Placental pericyte (primary cell): ENCODE measurements around a stretch of chr2.

- CAGE, long polyA plus RNA = no peak
These were observed 808.2 kb downstream of the RNF144A start for GRCh38 chr2:7725174-7725970.

DNA sequence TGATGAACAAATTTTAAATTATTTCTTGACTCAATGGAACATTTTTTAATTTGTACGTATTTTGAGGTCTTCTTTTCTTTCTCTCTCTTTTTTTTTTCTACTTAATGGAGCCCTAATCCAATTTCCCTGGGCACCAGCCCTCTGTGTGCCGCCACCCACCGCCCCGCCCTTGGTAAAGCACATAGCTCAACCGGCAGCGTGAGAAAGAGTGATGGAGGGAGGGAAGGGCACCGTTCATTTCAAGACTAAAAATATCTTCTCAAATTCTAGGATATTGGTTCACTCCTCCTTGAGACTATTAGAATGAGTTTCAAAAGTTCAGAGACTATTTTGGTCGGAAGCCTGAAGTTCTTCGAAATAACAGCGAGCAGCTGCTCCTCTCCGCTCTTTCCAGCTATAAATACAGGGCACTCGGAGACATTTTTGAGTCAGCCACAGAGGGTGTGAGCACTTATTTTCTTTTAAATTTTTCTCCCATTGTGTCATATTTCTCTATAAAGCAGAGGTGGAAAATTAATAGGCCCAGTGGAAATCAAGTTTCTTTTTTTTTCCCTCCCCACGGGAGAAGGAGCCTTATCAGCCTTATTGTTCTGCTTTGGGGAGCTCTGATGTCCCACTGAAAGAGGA, 731.7 kb upstream of the ID2 start:
- CAGE, long polyA plus RNA = no peak

- CAGE, long polyA plus RNA = no peak
These were observed 678.3 kb upstream of the ID2 start for GRCh38 chr2:8003415-8004111.

GRCh38 chr2:8118908-8119397, 562.9 kb upstream of the ID2 start:
- CAGE, long polyA plus RNA = no peak

DNA sequence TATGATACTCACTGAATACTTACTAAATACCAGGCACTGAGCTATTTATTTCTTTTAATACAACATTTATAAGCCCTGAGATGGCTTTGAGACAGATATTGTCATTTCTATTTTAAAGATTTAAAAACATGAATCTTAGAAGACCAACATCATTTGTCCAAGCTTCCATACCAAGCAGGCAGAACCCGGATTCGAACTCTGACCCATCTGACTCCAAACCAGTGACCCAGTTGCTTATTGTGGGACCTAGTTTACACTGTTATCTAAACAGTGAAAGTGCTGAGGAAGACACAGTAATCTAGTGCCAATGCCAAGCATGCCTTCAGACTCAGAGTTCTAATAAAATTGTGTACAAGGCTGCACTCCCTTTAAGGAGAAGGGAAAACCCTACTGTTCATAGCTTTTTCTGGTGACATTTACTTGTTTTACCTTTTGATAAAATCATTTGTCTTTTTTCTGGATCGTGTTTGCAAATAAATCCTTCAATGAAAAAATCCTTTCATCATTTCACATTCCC, 558.7 kb upstream of the ID2 start:
- CAGE, long polyA plus RNA = no peak

GRCh38 chr2:8132205-8132870, 549.5 kb upstream of the ID2 start:
- CAGE, long polyA plus RNA = no peak

DNA sequence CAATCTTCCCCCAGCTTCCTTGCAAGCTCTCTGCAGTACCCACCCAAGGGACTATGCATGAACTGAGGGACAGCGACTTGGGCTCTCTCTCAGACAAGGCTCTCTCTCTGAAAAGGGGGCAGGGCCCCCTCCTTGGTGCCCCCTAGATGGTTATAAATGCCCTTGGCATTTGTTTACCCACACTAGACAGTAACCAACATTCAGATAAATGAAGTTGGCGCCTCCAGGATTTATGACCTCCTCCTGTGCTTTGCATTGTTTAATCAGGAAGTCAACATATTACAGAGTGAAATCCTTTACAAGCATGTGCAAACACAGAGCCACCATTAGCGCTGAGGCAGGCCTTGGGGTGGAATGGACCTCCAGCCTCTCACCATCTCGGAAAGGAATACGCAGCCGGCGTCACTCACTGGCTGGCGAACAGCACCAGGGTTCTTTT, 547.3 kb upstream of the ID2 start:
- CAGE, long polyA plus RNA = no peak

DNA sequence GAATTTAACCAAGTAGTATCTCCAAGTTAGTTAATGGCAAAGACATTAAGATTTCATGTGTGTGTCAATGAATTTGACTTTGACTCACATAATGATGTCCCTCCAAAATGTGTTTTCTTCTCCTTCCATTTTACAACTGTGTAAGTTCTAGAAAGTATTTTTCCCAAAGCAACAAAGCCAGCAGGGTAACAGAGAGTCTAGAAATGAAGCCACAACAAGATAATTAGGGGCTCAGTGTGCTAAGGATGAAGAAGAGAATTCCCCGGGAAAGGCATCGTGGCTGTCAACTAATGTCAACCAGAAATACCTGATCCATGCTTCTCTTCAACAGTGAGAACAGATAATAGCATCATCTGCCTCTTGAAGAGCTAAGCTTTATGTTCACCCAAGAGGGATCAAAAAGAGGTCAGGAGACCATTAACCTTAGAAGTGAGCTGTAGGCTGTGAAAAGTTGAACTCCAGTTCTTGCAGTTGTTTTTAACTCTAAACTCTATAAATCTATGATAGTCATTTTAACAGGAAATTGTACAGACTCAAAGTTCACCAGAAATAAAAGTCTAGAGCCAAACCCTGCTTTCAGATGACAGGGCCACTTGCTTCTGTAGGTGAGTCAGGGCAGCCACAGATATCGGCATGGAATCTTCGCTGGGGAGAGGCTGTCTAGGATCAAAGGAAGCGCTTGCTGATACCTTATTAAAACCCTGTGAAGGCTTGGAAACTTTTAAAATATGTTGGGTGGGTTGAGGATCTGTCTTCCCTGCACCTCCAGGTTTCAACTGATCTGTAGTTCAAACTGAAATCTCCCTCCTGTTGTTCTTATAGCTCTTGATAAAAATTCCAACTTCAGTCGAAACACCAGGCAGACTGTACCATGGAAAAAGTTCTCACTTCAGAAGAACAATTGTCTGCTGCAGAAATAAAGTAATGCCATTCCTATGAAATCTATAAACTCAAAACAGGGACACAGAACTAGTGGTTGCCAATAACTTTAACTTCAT, 540.6 kb upstream of the ID2 start:
- CAGE, long polyA plus RNA = no peak

DNA sequence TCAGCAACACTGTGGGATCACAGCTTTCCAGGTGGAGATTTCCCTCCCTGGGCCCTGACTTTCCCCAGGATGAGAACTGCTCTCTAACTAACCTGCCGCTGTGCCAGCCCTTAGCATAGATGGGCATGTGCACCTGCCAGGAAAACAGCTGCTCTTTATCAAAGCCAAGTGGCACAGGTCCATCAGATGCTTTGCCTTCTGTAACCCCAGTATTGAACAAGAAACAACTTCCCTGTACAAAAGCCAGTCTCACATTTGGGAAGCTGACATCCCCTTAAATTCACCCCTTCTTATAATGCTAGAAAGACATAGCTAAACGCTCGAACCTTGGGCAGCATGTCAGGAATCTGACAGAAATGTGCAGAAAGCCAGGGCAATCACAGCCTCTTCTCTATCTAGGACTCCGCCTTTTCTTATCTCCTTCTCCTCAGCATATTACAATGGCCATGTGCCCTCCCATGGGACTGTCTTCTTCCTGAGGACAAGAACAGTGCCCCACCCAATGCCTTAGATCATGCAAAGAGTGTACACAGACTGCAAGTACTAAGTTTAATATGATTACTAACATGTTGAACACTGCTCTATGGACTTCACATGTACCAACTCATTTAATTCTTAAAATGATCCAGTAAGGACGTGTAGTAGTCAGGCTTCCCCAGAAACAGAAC, 535.3 kb upstream of the ID2 start:
- CAGE, long polyA plus RNA = no peak

DNA sequence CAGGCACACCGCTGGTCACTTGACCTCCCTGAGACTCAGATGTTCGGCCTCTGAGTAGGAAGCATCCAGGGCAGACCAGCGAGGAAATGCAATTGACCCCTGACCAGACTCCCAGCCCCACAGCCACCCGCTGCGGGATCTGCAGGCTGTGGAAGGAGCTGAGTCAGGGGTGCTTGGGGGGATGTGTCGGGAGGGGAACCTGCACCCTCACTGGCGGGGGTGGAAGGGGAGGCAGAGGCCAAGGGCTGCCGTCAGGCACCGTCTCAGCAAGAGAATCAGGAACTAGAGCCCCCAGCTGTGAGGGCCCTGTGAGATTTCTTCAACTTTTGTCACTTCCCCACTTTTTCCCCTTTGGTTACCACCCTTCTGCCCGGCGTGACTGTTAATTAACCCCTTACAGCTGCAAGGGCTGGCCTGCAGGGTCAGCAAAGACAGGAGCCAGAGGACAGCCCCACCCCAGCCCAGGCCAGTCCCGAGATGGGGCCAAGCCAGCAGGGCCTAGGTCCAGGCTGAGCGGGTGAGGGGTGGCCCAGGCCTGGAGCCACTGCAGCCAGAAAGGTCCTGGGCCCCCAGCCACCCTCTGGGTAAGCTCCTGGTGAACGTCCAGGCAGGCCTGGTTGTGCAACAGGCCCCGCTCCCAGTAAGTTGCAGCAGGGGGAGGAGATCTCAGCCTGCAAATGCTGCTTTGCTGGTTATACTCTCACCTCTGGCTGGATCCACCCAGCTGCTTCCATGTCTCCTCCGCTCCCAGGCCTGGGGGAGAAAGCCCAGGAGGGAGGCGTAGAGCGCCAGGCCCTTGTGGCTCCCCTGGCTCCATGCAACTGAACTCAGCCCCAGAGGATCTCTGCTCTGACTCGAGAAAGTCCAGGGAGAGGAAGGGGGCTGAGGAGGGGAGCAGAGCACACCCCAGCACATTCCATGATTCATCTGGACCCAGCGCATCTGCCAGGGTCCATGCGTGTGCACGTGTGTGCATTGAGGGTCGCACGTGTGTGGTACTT, 146.9 kb upstream of the ID2 start:
- CAGE, long polyA plus RNA = no peak

DNA sequence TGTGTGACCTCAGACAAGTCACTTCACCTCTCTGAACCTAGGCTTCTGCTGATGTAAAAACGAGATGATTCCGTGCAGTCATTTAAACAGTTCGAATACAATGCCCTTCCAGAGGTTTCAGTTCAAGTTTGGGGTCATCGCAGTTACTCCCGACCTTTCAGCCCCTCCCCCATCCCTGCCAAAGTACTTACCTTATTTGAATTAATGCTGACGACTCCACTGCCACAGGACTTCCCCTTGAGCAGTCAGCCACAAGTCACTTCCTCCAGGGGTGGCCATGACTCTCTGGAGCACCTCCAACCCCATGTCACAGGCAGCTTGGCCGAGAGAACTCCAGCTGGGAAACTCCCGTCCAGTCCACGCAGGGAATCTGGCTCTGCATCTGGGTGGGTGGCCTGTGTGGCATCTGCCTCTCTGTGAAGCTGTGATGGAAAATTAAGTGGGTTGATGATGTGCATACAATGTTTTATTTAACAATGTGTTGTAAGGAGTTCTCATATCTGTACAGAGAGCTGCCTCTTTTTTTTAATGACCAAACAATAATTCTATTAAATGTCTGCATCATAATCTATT, 105.0 kb upstream of the ID2 start:
- CAGE, long polyA plus RNA = no peak

GRCh38 chr2:8583484-8584162, 98.2 kb upstream of the ID2 start:
- CAGE, long polyA plus RNA = no peak

- CAGE, long polyA plus RNA = no peak
These were observed 54.1 kb upstream of the ID2 start for GRCh38 chr2:8627763-8628098.

DNA sequence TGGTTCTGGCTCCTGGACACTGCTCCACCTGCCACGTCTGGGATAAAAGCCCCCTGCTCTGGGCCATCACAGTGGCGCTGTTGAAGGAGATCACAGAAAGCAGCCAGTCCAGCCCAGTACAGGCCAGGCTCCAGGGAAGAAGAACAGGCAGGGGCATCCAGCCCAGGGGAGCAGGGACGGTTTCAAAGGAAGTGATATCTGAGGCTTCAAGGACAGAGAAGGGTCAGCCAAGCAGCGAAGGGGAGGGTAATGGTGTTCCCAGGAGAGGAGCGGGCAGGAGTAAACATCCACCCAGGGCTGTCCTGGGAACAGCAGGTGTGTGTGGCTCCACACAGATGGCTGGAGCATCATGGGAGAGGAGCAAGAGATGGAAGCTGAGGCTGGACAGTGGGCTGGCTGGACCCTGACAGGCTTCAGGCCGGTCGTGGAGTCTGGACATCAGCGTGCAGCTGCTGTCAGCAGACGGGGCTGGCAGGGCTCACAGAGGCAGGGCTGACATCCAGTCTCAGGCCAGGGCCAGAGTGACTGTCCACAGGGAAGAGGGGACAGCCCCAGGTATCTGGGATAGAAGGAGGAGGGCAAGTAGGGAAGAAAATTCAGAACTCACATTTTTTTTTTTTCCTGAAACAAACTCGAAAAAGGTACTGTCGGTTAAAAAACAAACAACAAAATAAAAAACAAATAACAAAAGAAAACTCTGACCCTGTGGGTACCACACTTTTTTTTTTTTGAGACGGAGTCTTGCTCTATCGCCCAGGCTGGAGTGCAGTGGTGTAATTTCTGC, 21.7 kb upstream of the ID2 start:
- CAGE, long polyA plus RNA = no peak

DNA sequence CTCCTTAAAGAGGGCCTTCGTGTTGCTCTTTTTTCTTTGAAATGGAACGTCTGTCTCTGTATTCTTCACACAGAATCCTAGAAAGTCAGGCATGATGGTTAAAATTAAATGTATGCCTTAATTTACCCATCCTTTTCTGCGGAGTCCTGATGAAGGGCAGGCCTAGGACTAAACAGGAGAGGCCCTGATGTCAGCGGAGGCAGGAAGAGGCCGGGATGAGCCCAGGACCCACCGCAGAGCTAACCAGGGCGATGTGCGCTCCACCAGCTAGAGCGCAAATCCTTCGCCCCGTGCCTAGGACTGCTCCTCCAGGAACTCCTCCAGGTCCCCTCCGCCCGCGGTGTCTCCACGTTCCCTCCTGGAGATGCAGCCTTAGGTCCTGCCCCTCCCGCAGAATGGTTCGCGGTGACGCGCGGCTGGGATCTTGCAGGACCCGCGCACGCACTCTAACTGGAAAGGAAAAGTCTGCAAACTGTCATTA, 5.9 kb upstream of the ID2 start:
- CAGE, long polyA plus RNA = no peak

DNA sequence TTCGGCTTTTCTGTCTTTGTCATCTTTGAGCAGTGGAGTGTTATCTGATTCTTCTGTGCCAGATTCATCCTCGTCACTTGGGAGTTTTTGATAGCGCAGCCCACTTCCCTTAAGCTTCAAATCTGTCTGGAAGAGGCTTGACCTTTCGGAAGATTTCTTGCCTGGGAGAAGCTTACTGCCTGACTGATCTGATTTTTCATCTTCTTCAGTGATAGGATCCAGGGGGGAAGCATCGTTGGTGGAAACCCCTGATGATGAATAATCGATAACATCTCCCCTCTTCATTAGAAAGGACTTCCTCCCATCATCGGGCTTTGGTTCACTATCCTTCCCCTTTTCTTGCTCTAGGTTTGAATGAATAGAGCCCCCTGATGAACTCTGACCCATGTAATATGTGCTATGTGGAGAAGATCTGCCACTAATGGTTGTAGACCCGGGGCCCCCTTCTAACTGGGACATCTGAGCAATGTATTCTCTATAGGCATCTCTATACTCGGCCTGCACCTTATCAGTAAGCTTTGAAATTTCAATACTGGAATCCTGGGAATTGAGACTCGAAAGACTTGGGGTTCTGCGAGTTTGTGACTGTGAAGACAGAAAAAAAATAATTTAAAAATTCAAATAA, 49.7 kb downstream of the ID2 start:
- CAGE, long polyA plus RNA = no peak

- CAGE, long polyA plus RNA = no peak
These were observed 10.7 kb downstream of the KIDINS220 start for GRCh38 chr2:8826537-8827208.

- CAGE, long polyA plus RNA = no peak
These were observed 48.1 kb downstream of the MBOAT2 start for GRCh38 chr2:8955356-8955885.

- CAGE, long polyA plus RNA = no peak
These were observed 720 bp downstream of the MBOAT2 start for GRCh38 chr2:9002570-9003358.

DNA sequence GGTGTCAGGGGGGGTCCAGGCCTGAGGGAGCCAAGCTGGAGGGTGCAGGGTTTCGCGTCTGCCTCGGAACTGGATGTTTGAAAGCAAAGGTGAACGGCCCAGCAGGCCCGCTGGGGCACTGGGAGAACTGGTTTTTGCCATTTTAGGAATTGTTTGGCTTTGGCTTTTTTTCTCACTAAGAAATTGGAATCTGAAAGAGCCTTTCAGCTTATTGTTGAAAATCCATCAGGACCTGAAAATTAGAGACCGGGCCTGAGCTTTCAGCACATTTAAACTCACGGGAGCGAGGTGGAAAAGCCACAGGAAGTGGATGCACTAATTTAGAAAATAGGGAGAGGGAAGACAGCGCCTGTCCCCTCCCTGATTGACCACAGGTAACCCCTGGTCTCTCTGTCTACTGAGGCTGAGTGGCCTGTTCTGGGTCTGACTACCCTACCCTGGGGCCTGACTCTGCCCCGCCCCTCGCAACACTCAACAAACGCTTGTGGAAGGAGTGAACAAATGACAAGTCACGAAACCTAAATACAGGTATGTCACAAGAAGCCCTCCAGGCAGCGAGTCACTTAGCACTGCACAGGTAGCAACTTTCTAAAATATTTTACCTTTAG, 100.3 kb upstream of the MBOAT2 start:
- CAGE, long polyA plus RNA = no peak